OVCAR3 (cell line): ENCODE measurements around the gene CYS1.

- RRBS = no CpG with 5 or more reads among the region's 4 CpGs
Observed at GRCh38 chr2:8802697-8803187, 34.7 kb downstream of the KIDINS220 start.

DNA sequence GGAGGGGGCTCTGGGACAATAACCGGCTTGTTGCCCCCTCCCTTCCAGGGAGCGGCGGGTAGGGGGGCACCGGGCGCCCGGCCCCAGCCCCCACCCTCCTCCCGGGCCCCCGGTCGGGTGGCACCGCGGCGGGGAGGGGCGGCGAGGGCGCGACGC, 247 bp downstream of the MBOAT2 start:
- RRBS = 3% methylated on average over 14 of the region's 17 CpGs

DNA sequence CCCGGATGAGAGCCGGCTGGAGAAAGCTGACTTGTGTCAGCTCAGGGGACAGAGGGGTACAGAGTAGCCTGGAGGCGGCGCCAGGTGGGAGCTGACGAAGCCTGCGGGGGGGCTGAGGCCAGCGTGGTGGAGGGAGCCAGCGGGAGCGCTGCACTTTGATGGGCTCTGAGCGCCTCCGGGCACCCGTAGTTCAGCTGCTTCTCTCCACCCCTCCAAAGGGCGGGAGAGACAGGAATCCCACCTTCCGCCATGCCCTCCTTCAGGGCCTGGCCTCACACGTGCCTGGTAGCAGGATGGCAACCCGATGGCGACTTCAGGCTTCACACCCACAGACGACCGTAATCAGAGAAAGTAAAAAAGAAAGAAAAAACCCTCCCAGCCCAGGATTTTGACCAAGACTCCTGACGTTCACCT, 60.9 kb upstream of the ASAP2 start:
- RRBS = no CpG with 5 or more reads among the region's 20 CpGs

- RRBS = 92% methylated on average over 1 of the region's 10 CpGs
Observed at GRCh38 chr2:9190889-9191600, 15.6 kb upstream of the ASAP2 start.

- RRBS = no CpG with 5 or more reads among the region's 9 CpGs
Observed at GRCh38 chr2:9251638-9252357, 45.2 kb downstream of the ASAP2 start.

DNA sequence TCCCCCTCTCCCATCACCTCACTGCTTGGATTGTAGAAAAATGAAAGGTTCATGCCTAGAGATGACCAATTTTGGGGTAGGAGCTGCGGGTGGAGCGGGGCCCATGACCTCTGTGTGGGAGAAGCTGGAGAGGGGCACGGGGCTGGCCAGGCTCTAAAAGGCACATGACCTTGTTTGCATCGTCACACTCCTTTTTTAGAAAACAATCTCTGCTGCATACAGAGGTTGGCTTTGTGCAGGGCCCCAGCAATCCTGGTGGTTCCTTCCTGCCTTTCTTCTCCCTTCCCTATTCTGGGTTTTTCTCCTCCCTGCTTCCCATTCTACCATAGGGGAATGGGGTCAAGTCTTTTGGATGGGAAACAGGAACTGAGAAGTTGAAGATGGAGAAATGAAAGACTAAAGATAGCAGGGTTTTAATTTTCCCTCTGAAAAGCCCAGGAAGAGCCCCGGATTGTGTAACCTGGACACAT, 53.8 kb downstream of the ASAP2 start:
- RRBS = no CpG with 5 or more reads among the region's 5 CpGs

DNA sequence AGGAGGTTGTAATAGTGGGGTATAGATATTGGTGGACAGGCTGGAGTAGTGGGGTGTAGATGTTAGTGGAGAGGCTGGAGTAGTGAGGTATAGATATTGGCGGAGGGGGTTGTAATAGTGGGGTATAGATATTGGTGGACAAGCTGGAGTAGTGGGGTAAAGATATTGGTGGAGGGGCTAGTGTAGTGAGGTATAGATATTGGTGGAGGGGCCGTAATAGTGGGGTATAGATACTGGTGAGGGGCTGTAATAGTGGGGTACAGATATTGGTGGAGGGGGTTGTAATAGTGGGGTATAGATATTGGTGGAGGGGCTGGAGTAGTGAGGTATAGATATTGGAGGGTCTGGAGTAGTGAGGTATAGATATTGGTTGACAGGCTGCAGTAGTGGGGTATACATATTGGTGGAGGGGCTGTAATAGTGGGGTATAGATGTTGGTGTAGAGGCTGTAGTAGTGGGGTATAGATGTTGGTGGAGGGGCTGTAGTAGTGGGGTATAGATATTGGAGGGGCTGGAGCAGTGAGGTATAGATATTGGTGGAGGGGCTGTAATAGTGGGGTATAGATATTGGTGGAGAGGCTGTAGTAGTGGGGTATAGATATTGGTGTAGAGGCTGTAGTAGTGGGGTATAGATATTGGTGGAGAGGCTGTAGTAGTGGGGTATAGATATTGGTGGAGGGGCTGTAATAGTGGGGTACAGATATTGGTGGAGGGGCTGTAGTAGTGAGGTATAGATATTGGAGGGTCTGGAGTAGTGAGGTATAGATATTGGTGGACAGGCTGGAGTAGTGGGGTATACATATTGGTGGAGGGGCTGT, 98.4 kb downstream of the ASAP2 start:
- RRBS = no CpG with 5 or more reads among the region's 2 CpGs

GRCh38 chr2:9315288-9315981, 107.9 kb downstream of the ITGB1BP1 start:
- RRBS = no CpG with 5 or more reads among the region's 18 CpGs

- RRBS = no CpG with 5 or more reads among the region's 3 CpGs
Observed at GRCh38 chr2:9574026-9574529, 18.4 kb upstream of the ADAM17 start.

GRCh38 chr2:9632288-9632567, 1.4 kb upstream of the YWHAQ start:
- RRBS = no CpG with 5 or more reads among the region's 4 CpGs

DNA sequence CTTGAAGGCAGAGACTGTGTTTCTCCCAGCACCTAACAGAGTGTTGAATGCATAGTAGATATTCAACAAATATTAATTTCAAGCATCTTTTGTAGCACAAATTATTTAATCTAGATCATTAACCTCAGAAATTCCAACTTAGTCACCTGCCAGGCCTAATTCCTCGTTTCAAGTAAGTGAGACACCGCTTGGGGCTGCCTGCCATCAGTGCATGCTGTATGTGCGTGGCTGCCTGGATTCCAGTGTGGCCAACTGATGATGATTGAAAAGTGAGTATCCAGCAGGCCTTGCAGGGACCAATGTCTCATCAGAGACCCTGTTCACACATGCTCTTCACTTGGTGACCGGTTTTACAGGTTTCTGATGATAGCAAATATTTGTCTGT, 13.6 kb upstream of the YWHAQ start:
- RRBS = no CpG with 5 or more reads among the region's 4 CpGs

- RRBS = no CpG with 5 or more reads among the region's 11 CpGs
Observed at GRCh38 chr2:9771478-9772138, 71.7 kb upstream of the TAF1B start.

DNA sequence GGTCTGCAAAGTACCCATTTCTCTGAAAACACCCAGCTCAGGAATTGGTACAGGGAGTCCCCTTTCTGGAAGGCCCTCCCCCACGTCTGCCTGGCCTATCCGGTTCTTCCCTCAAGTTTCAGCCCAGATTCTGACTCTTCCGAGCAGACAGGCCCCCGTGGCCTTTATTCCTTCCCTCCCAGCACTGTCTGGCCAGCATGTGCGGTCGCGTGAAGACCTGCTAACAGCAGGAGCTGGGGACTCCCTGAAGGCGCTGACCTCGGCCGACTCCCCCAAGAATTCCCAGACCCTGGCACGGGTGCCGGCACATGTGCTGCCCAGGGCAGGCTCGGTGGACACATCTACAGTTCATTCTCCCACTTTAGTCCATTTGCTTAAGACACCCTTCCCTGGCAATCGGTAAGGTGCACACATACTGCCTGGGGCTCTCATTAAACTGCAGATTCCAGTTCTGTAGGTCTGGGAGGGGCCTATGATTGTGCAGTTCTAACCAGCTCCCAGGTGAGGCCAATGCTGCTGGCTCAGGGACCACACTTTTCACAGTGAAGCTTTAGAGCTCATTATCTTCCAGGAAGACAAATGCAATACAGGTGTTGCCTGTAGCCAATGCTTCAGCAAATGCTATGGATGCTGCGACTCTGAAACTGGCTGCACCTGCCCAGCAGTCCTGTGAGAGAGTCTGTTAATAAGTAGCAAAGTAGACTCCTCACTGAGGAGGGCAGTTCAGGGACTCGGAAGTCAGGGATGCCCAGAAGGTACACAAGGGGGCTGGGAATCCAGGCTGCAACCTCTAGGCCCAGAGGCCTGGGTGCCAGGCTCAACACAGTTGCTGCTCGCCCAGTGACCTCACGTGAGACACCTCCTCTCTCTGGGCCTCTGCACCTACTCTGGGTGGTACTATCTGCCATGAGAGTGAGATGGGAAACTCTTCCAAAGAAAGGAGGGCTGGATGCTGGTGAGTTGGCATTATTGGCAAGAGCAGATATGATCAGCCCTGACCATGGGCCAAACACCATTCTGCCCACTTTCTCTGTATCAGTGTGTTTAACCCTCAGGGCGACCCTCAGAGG, 45.3 kb upstream of the TAF1B start:
- RRBS = no CpG with 5 or more reads among the region's 19 CpGs

- RRBS = no CpG with 5 or more reads among the region's 17 CpGs
Observed at GRCh38 chr2:9798715-9799567, 44.3 kb upstream of the TAF1B start.

GRCh38 chr2:9934819-9935497, 16.5 kb upstream of the GRHL1 start:
- RRBS = no CpG with 5 or more reads among the region's 4 CpGs

DNA sequence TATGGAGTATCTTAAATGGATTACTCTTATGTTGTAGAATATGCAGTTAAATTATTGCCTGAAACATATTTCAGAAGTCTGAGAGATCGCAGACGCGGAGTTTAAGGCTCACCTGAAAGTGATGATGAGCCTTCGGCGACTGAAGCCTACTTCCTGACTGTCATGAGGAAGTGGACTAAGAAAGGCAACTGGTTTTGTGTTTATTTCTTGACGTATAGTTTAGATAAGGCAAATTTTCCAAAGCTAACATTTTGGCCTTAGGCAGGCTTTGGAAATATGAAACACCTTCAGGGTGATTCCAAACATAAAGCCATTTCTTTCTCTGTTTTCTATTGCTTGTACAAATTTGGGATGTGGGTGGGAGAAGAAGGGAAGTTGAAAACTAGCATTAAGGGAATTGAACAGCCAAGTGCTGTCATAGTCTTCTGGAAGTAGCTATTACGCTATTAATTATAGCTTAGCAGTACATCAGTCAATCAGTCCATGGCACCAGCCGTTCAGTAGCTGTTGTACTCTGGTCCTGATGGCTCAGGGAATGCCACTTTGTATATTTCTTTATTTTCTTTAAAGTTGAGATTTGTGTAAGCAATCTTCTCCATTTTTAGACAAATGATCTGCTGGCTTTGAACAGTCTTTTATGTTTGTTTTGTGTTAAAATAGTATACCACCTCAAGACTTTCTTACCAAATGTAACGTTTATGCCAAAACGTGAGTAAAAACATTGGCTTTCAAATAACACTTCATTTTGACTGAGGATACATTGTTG, 1.6 kb downstream of the GRHL1 start:
- RRBS = no CpG with 5 or more reads among the region's 10 CpGs

GRCh38 chr2:10009807-10010737, 33.3 kb upstream of the KLF11 start:
- RRBS = no CpG with 5 or more reads among the region's 32 CpGs

- RRBS = 6% methylated on average over 14 of the region's 102 CpGs
Observed at GRCh38 chr2:10042265-10043494, 670 bp upstream of the KLF11 start.

DNA sequence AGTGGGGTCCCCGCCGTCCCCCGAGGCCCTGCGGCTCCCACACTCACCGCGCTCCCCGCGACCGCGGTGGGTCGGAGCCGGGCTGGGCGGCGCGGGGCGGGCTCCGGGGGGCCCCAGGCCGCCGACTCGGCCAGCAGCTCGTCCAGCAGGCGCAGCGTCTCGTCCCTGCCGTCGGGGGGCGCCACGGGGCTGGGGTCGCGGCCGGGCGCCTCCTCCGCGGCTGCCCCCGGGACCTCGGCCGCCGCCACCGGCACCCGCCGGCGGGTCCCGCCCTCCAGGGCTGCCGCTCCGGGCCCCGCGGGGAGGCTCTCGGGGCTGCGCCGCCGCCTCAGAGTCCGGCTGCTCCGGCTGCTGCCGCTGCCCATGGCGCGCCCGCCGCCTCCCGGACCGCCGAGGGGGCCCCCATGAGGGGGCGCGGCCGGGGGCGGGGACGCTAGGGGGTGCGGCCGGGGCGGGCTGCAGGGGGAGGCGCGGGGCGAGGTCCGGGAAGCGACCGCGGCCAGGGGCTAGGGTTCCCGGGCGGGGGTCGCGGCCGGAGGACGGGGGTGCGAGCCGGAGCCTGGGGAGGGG, at the start of gene CYS1:
CYS1 (minus strand) TSS at position 553 of the 570 bp plus-strand sequence.
- RRBS = 4% methylated on average over 48 of the region's 84 CpGs

DNA sequence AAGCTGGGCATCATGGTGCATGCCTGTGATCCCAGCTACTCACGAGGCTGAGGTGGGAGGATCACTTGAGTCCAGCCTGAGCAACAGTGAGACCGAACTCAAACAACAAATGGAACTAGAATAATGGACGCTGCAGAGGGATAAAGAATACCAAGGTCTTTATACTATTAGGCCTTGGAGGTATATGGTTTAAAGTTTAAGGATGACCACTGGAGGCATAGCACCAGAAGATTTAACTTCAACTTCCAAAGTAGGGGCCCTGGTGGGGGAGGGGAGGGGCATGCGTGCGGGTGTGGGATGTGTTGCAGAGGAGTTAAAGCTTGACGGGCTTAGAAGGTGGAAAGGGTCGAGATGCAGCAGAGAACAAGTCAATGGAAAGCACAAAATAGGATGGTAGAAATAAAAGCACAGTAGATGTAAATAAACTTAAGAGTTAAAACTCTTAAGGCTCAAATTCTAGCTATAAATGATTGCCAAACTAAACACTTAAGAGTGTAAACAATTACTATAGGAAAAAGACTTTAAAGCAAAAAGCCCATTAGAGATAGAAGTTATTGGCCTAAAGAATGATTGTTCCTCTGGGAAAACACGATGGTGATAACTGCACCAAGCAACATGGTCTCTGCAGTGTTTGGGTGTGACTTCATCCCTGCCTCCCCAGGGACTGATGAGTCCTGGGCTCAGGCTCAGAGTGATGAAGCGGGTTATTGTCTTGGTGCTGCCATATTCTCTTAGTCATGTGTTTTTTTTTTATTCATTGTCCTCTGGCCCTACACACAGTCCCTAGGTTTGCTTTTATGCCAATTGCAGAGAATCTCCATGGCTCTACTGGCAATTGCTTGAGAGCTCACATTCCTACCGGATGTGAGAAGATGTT, 12.9 kb downstream of the RRM2 start:
- RRBS = no CpG with 5 or more reads among the region's 10 CpGs